ENCODE measurements around a stretch of chr14.

DNA sequence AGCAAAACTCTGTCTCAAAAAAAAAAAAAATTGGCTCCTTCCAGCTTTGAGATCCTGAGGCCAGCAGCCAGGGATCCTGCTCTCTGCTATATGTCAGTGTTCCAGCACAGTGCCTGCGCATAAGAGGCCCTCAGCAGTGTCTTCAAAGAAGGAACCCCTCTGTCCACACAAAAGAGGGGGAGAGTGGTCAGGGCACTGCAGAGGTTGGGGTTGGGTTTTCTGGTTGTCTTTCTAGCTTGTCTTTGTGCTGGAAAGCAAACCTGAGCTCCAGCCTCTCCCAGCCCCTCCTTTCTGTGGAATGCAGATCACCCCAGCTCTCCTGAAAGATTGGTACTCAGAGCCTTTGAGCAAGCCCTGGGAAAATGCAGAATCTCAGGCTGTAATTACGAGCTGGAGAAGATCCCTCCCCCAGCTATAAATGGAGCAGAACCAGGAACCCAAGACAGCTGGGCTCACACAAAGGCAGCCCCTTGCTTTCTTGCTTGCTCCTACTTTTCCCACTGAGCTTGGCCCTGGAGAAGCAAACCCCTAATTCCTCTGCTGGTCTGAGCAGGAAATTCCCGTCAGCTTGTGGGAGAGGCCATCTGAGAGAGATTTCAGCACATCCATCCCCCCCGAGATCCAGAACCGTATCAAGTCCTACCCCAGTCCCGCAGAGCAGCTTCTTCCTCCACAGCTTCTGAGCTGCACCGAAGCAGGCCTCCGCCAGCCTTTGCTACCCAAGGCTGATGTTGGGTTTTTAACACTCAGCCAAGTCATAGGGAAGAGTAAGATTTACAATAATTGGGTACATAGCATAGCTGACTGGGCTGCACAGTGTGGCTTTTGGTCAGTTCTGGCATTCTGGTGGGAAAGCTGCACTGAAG is 205.6 kb downstream of the ZFP36L1 start:
- PRO-cap = no peak

- PRO-cap = no peak
These were observed 172.8 kb downstream of the ZFP36L1 start for GRCh38 chr14:68620003-68620556.

GRCh38 chr14:68676629-68677005 is 116.2 kb downstream of the ZFP36L1 start:
- PRO-cap = no peak

- PRO-cap = no peak
These were observed 107.5 kb downstream of the ZFP36L1 start for GRCh38 chr14:68685109-68686041.

GRCh38 chr14:68781659-68782578 is 10.9 kb downstream of the ZFP36L1 start:
- PRO-cap = no peak

DNA sequence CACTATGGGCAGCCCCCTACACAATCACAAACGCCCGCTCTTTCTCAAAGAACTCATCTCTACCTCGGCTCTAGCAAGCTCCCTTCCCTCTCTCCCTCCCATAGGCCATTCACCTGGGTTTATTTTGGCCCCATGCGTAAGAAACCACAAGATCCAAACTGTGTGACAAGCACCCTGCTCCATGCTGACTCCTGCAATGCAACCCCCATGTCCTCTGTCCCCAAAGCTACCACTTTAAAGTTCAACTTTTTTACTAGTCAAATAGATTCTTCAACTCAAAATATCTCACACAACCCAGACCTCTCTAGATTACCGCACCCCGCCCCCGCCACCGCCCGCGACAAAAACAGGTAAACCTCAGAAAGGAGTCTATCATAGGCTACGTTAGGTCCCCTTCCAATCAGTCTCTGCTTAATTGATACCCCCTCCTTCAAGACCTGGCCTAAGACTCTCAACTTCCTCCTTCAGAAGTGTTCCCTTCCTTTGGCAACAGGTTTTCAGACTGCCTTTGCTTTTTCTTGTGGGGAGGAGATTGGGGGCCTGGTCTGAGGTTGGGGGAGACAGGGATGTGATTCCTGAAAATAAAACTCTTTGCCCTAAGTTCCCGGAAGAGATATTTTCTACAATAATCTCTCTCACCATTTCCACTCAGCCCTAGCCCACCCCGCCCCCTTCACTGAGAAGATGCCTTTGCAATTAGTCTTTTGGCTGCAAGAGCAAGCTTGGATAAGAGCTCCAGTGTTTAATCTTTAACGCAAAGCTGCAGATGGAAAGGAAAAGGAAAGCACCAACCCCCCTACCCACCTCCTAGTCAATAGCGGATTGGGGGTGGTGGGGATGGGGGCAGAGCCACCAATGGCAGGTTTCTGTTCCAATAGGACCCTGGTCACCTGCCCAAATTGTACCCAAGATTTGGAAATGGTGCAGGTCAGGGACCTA is 2.1 kb downstream of the ZFP36L1 start:
- PRO-cap = unidirectional peak, plus-strand start at position 765 of the sequence

DNA sequence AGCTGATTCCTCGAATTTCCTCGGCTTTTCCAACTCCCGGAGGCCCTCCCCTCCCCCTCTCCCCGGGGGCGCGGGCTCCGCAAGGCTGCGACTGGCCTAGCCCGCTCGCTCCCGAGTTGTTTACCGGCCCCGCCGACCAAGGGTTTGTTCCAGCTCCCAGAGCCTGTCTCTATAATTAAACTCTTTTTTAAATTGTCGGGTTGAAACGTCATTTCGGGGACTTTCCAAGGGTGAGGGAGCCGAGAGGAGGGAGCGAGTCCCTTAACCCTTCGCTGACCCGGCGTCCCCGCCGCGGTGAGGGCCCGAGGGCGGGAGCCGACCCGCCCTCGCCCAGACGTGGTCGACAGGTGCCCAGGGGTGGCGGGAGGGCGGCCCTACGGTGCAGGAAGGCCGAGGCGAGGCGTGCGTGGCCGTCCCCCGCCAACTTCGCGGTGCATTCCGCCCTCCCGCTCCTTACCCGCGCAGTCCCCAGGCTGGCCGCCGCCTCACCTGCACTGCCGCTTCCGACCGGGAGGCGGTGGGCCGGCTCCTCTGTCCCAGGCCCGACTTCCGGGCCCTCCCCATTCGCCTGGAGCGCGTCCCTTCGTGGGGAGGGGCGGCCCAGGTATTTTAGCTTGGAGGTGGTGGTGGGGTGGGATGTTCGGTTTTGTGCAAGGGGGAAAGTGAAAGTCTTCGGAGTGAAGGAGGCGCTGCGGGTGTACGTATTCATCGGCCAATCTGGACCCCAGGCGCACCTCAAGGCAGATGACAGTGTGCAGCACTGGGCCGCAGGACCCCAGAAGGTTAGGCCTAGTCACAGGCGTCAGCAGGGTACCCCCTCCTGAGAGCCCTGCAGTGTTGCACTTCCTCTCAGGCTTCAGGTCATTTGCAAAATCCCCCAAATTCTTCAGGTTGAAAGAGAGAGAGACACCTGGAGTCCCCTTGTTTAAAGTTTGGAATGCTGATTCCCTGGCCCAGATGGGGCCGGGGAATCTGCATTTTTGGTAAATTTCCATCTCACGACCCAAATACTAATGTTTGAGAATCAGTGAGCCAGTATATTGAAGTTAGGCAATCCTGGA is 3.0 kb upstream of the ZFP36L1 start:
- PRO-cap = bidirectional peak, plus-strand start at position 333 of the sequence, minus-strand start at position 118 of the sequence; bidirectional peak, plus-strand start at position 464 of the sequence, minus-strand start at position 496 of the sequence; bidirectional peak, plus-strand start at position 671 of the sequence, minus-strand start at position 558 of the sequence

GRCh38 chr14:68813675-68814195 is 20.9 kb upstream of the ZFP36L1 start:
- PRO-cap = unidirectional peak, minus-strand start at chr14:68813814

DNA sequence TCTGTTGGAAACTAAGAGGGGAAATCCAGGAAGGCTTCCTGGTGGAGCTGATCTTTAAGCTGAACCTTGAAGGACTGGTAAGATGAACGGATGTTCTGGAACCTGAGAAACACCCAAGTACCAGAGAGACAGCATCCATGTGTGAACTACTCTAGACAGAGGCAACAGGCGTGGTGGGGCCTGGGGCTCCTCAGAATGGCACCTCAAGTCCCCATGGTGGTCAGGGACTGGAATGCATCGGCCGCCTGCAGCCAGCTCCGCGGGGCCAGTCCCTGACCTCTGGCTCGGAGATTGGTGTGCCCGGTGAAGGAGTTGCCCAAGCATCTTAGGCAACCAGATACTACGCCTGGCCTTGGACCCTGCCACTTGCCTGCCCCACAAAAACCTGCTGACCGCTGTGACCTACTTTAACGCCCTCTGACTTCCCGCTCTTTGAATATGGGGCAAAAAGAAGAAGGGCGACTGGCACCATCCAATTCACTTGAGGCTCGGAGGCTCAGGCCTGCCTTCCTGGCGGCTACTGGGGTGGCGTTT is 22.9 kb upstream of the ZFP36L1 start:
- PRO-cap = no peak

DNA sequence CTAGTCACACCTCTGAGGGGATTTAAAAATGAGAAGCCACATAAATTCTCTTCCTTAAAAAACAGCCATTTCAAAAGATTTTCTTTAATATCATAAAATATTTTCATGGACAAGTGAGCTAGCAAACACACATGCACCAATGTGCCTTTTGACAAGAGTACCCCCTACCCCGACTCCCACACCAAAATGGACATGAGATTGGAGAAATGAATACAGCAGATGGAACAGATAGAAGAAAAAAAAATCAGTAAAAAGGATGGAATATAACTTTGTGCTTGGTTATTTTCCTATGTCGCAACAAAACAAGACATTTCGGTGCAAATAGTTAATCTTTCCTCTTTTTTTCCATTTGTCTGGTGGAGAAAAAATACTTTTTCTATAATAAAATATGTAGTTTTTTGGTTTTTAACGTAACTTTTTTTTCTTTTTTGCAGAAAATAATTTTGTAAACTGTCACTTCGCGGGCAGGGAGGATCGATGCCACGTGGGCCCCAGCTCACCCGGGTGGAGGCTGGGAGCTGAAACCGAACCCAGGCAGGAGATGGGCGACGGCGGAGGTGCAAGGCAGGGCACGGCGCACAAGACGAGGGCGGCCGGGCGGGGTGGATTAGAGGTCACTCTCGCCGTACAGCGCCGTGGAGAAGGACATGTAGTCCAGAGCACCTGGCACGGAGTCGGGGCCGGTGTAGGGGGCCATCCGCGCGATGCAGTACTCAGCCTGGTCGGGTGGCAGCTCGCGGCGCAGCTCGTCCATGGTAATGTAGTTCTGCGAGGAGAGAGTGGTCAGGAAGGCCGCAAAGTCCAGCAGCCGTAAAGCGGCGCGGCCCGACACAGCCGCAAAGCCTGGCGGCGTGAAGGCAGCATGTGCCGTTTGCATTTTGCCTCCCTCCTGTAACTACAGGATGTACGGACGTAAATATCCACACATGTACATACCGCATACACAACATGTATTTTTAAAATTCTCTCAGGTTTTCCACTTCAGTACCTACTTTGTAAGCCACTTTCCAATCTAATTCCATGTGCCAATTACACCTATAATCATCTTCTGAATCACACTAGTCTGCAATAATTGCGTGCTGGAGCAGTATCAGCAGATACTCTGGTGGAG is 81.7 kb upstream of the ZFP36L1 start:
- PRO-cap = no peak

DNA sequence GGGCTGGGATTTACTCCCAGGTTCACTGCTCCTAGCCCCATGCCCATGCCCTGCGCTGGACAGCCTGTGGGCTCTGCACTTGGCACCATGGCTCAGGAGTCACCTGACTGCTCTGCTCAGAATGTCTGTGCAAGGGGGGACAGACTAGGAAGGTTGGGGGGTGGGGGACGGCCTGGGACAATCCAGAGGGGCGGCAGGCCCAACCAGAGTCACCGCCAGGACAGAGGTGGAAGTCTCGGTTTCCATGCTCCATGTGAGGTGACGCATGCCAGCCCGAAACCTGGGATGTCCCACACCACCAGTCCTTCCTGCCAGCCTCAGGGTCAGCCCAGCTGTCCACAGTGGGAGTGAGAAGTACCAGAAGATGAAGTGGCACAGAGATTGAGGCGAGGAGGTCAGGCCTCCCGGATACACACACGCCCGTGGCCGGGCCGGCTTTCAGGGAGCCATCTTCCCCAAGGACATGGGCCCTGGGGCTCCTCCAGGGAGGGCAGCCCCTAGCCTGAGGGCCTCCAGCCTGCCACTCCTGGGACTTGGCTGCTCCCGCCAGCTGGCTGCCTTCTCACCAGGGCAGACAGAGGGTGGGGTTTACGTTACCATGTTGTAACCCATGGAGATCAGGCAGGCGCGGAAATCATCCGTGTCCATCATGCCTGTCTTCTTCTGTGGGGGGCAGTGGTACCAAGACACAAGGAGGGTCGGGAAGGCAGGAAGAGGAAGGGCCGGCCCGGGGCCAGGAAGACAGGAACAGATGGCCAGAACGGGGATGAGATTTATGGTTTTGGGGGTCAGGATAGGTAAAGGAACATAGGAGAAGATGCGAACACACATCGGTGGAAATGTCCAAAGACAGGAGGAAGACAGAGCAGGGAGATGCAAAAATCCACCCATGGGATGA is 85.2 kb upstream of the ZFP36L1 start:
- PRO-cap = no peak

DNA sequence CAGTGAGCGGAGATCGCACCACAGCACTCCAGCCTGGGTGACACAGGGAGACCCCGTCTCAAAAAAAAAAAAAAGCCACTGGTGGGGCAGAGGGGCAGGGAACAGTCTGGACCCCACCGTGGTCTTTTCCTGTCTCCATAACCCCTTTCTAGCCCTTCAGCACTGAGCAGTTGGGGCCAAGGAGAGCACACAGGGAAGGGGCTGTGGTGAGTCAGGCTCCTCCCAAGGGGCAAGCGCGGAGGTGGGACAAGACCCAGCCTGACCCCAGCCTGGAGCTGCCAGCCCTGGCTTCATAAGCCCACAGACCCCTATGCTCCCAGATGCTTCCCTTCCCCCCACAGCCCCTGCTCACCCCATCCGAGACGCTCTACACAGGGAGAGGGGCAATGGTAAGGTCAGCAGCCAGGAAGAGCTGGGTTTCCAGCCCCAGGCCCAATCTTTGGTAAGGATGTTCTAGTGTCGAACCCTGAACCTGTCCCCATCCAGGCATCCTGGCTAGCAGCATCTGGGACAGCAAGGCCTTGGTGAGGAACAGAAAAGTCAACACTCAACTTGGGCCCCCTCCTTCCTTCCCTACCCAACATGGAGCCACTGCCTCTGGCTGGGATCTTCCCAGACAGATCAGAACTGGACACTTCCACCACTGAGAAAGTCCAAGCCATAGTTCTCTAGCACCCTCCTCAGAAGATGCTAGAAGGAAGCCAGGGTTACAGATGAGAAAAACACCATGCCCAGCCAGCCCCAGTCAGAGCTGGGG is 75.4 kb downstream of the ACTN1 start:
- PRO-cap = no peak

- PRO-cap = no peak
These were observed 70.1 kb downstream of the ACTN1 start for GRCh38 chr14:68908703-68909647.

DNA sequence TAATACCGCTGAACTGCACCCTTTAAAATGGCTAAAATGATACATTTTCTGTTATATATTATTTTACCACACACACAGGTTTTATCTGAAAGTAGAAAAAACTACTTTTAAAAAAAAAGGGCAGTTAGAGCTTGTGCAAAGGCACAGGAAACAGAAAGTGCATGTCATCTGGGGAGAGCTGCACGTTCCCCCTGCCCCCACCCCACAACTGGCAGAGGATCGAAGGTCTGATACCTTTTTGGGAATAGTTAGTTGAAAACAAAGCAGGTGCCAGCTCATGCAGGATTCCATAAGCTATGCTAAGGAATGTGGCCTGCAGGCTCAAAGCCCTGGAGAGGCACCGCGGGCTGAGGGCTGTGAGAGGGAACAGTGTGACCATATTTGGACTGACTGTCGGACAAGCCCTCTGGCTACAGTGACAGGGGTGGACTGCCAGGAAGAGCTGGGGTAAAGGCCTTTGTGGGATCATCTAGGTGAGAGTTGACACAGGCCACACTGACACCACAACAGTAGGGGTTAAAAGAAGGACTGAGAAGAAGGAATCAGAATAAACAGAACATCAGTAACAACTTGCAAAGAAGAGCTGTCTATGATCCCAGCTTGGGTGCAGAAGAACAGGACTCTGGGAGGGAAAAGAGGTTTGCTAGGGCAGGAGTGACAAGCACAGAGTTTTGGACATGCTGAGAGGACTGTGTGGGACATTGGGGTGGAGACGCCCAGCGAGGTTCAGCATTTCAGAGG is 54.7 kb downstream of the ACTN1 start:
- PRO-cap = no peak

- PRO-cap = no peak
These were observed 36.5 kb downstream of the ACTN1 start for GRCh38 chr14:68942323-68943212.

DNA sequence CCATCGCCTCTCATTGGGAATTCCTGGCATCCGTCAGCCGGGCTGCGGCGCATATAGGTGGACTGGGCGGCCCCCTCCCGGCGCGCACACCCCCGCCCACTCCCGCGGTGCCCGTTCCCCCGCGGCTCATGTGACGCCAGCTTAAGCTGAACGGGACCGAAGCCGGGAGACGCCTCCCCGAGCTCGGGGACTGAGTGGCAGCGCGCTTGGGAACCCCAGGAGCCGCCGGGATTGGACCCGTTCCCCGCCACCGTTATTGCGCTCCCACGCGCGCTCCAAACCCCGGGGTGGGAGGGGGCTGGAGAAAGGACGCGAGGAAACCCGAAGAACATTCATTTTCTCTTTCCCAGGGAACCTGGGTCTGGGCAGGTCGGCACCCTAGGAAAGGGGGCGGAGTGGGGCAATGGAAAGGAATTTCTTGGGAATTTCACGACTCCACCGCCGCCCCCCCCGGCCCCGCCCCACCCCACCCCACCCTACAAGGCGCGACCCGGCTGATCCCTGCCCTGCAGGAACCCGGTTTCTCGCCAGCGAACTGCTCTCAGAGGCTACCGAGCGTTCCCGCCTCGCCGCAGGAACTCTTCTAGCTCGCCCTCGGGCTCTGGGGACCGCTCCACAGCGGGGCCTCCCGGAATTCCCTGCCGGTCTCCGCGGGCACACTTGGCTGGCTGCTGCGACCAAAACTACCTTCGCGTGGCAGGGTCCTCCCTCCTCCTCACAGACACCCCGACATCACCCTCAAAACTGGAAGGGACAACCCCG is 495 bp upstream of the ACTN1 start:
- PRO-cap = bidirectional peak, plus-strand start at position 144 of the sequence, minus-strand start outside the sequence

DNA sequence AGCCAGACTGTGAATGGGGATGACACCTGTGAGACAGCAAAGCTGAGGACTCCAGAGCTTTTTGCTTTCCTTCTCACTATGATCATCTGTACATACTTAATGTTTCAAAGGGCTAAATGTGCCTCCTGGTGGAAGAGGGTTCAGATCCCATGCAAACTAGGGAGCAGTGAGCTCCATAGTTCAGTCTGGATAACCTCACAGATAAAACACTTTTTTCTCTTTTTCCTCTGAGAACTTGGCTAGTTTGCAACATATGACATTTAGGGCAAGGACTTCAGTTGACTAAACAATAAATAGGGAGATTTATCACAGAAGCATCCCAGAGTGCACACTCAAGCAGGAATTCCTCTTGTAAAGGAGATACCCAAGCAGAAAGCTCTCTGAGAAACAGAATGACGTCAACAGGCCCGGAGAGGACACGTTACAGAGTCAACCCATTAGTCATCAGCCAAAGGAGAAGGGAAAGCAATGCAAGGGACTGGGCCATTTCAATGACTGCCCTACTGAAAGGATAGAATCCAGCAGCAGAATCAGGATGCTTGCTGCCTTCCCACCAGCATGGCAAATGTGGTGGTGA is 80.7 kb upstream of the ACTN1 start:
- PRO-cap = no peak

- PRO-cap = no peak
These were observed 19.7 kb downstream of the DCAF5 start for GRCh38 chr14:69133068-69133824.

DNA sequence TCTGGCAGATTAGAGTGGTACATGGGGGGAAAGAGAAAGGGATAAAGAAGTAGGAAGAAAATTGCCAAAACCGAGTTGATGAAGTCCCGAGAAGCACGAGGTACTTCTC is 769 bp upstream of the DCAF5 start:
- PRO-cap = no peak

DNA sequence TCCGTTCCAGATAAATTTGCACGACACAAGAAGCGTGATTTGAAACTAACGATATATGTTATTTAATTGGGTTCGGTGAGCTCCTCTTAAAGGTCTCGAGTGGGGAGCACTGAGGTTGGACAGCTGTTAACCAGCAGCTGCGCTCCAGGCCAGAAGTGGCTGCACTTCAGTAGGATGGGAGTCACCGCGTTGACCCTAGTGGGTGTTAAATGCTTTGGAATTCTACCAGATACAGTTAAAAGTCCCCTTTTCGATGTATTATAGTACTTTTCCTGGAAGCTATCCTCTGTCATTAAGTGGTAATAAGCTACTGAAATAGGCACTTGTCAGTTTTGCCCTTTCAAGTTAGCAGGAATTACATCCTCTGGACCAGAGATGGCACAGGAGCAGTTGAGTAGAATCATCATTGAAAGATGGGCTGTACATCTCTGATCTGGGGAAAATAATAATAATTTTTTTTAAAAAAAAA is 1.1 kb upstream of the DCAF5 start:
- PRO-cap = no peak